Metastatic Breast Carcinoma in the Brain (tissue), 10 donors: ENCODE measurements around a stretch of chr15.

GRCh38 chr15:99169515-99170387, 64.9 kb downstream of the SYNM start:
- PRO-cap, 10 experiments = no peak in any of the 10 experiments

- PRO-cap, 10 experiments = no peak in any of the 10 experiments
Measured at GRCh38 chr15:99257222-99257927, 6.1 kb downstream of the LRRC28 start.

- PRO-cap, 10 experiments = no peak in any of the 10 experiments
Measured at GRCh38 chr15:99324280-99324803, 73.1 kb downstream of the LRRC28 start.

- PRO-cap, 10 experiments = peak in 1 of 10 experiments; most common plus-strand start chr15:99421316 (in 1)
Measured at GRCh38 chr15:99421124-99421532, 144.7 kb upstream of the MEF2A start.

DNA sequence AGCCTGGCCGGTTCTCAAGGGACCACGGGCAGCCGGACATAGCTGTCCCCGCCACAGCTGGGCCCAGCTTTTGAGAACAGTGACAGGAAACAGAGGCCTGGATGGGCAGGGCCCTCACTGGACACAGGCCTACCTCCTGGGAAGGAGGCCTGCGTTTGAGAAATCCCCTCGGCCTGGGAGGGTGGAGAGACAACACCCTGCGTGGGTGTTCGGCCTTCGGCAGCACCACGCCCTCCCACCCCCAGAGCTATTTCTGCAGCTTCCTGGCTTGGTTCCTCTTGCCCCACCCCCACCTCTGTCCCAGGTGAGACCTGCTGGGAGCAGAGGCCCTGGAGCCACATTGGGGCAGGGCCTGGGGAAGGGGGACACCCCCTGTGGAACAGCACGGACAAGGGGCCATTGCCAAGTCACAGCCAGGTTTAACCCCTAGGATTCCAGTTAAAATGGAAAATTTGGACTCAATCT, 132.4 kb upstream of the MEF2A start:
- PRO-cap, 10 experiments = peak in 2 of 10 experiments; most common plus-strand start position 298 of the sequence (in 1); most common minus-strand start position 157 of the sequence (in 2)

DNA sequence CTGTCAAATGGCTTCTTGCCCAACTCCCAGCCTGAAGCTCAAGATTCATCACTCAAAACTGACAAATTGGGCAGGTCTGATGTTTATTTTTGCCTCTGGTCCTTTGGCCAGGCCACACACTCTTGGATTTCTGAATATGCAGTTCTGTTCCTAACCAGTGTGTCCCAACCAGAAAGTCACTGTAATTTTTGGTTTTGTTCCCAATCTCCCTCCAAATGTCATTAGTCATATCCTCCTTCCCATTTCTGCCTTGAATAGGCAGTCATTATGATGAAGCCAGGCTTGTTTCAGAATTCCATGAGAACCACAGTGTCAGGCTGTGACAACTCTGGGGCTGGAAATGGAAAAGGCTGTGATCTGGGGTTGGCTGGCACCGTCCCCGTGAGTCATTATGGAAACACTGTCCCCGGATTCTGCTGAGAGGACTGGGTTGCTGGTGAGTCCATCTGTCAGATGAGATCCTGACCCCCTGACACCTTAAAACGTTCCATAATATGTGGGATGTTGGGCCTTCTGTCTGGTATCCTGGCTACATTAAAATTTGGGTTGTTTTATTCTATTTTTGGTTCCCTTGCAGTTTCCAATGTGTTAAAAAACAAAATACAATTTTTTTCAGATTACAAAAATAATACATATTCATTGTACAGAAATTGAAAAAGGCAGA, 29.1 kb upstream of the MEF2A start:
- PRO-cap, 10 experiments = no peak in any of the 10 experiments

GRCh38 chr15:99926059-99926491, 192.8 kb upstream of the LYSMD4 start:
- PRO-cap, 10 experiments = peak in 2 of 10 experiments; most common minus-strand start chr15:99926353 (in 2)

GRCh38 chr15:100110738-100111591, 230.8 kb downstream of the ADAMTS17 start:
- PRO-cap, 10 experiments = peak in 1 of 10 experiments; most common plus-strand start chr15:100111377 (in 1)

DNA sequence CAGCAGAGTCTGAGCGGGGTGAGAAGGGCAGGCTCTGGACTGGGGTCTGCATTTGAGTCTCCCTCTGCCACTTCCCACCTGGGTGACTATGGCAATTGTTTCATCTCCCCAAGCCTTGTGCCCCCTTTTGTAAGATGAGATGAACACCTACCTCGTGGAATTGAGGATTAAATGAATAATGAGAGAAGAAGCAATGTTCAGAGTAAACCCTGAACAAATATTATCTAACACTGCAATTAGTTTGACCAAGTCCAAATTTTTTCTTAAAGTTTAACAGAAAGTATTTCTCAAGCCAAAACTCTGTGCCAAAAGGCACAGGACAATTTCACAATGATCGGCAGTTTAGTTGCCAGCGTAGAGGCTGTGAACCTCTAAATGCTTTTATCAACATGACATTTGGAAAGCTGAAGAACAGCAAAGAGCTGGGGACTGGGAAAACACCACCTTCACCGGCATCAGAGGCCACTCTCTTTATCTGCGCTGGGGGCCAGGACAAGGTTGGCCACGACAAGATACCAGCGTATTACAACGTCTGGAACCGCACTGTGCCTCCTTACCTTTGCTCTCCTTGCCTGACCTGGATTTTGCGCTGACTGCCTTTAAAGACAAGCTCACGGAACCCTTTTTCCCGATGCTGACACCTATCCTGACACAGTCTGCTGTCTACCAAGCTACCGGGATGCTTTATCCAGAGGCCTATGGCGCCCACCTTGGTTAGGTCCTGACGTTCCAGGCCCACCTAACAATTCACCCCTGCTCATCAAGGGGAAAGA, 125.6 kb downstream of the ADAMTS17 start:
- PRO-cap, 10 experiments = no peak in any of the 10 experiments

DNA sequence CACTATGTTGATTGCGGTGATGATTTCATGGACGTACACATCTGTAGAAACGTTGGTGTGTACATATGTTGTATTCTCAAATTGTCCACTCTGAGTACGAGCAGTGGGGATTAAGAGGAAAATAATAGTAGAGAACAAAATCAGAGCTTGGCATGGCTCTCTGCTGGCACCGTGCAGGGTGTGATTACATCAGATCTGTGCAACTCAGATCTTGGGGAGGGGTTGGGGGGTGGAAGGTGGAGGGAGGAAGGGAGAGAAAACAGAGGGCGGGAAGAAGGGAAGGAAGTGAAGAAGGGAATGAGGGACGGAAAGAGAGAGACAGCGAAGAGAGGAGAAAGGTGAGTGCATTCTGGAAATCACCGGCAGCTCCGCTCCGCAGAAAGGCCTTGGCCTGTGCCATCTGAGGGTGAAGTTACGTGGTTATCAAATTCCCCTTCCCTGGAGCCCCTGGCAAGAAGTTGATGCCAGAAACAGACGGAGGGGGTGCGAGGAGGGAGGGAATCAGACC, 30.9 kb upstream of the ADAMTS17 start:
- PRO-cap, 10 experiments = peak in 1 of 10 experiments; most common plus-strand start position 285 of the sequence (in 1)

GRCh38 chr15:100671463-100672327, 69.3 kb downstream of the ASB7 start:
- PRO-cap, 10 experiments = no peak in any of the 10 experiments

DNA sequence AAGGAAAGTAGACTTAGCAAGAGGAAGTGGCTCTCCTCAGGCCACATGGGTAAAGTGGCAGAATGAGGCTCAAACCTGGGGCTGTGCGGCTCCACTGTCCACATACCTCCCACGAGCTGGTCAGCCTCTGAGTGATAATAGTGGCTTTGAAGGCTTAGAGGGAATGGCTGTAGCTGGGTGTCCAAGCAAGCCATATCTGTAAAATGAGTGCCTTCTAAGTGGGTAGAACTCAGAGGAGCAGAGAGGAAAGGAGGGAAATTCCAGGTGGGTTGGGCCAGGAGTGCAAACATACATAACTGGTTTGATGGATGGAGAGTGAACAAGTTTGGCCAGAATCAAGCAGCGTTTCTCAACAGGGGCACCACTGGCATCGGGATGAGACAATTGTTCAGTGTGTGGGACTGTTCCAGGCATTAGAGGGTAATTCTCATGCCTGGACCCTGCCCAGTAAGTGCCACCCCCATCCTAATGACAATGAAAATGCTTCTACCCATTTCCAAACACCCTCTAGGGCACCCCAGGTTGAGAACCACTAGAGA, 91.1 kb downstream of the ASB7 start:
- PRO-cap, 10 experiments = peak in 2 of 10 experiments; most common plus-strand start position 332 of the sequence (in 1); most common minus-strand start position 204 of the sequence (in 1)

- PRO-cap, 10 experiments = peak in 1 of 10 experiments; most common plus-strand start chr15:100902703 (in 1); most common minus-strand start chr15:100902705 (in 1)
Measured at GRCh38 chr15:100902244-100902972, 16.7 kb upstream of the LRRK1 start.

- PRO-cap, 10 experiments = no peak in any of the 10 experiments
Measured at GRCh38 chr15:100920456-100921751, 1.7 kb downstream of the LRRK1 start.

GRCh38 chr15:101045251-101045591, 126.1 kb downstream of the LRRK1 start:
- PRO-cap, 10 experiments = no peak in any of the 10 experiments

DNA sequence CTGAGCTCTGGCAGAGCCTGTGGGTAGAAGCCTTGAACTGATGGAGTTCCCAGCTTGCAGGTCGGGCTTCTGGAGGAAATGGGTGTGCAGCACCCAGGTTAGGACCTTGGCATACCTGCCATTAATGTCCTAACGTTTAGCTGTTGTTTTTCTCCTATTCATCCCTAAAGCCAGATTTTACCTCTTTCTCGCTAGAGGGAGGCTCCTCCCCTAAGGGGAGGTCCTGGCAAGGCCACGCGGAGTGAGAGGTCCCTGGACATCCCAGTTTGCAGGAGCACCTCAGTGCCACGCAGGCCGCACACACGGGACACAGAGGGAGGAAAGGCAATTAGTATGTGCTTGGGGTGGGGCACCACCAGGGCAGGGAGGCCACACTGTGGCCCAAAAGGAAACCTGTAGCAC, 148.6 kb downstream of the LRRK1 start:
- PRO-cap, 10 experiments = no peak in any of the 10 experiments

- PRO-cap, 10 experiments = peak in 1 of 10 experiments; most common plus-strand start chr15:101116327 (in 1); most common minus-strand start chr15:101116146 (in 1)
Measured at GRCh38 chr15:101115647-101116746, 135.9 kb downstream of the CHSY1 start.

GRCh38 chr15:101188601-101189688, 62.9 kb downstream of the CHSY1 start:
- PRO-cap, 10 experiments = no peak in any of the 10 experiments

DNA sequence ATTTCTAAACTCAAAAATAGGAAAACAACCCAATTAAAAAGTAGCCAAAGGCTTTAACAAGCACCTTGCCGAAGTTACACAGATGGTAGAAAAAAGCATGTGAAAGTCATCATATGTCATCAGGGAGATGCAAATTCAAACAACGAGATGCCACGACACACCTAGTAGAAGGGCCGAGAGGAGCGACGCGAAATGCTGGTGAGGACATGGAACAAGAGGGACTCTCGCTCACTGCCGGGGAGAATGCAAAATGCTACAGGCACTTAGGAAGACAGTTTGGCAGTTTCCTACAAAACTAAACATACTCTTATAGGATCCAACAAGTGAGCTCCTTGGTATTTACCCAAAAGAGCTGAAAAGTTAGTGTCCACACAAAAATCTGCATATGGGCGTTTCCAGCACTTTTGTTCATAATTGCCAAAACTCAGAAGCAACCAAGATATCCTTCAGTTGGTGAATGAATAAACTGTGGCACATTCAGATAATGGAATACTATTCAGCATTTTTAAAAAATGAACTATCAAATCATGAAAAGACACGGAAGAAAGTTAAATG, 61.0 kb downstream of the CHSY1 start:
- PRO-cap, 10 experiments = no peak in any of the 10 experiments

- PRO-cap, 10 experiments = no peak in any of the 10 experiments
Measured at GRCh38 chr15:101247239-101247906, 4.5 kb downstream of the CHSY1 start.